ENCODE results near the genes TTC23 and ASB7.

DNA sequence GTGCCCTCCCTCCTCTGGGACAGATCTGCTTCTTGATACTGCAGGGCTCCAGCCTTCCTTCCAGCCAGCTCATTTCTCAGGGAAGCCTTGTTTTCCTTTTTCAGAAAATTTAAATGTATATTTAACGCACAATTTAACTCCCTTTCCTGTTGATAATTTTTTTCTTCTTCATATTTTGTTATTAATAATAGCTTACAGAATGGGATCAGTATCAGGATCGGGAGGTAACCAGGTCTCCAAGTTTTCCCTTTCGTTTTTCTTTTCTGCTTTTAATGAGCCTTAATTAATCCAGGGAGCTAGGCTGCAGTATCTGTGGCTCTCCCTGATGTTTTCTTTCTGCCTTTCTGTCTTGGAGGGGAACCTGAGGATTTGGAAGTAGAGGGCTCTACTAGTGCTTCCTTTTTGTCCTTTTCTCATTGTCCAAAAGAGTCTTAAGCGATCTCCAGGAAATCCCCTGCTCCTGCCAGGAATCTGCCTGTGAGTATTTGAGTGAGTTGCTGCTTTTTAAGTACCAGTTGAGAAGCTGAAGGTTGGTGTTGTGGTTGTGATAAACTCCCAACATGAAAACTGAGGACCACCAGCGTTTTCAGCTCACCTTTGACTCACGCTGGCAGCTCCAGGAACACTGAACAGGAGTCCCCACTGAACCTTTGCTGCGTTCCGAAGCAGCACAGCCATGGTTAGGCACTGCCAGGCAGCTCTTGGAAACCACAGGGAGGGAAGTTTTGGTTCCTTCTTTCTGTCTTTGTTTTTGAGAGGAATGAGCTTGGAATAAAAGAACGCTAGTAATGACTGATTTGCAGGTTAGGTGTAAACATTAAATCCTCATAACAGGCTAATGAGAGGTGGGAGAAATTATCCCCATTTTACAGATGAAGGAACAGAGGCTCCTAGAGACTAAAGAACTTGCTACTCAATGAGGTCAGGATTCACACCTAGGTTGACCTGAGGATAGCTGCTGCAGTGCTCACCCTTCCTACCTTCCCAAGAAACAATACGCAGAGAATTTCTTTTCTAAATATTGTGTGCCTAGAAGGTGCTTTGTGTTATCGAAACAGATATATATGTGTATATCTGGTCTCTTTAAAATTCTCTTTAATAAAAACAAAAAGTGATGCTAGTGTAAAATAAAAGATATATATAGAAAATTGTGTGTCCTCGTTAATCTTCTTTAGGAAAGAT, 106.0 kb downstream of the IGF1R start:
- PRO-cap: no peak

- PRO-cap: no peak
These were observed 152.8 kb downstream of the IGF1R start for GRCh38 chr15:98800982-98801766.

DNA sequence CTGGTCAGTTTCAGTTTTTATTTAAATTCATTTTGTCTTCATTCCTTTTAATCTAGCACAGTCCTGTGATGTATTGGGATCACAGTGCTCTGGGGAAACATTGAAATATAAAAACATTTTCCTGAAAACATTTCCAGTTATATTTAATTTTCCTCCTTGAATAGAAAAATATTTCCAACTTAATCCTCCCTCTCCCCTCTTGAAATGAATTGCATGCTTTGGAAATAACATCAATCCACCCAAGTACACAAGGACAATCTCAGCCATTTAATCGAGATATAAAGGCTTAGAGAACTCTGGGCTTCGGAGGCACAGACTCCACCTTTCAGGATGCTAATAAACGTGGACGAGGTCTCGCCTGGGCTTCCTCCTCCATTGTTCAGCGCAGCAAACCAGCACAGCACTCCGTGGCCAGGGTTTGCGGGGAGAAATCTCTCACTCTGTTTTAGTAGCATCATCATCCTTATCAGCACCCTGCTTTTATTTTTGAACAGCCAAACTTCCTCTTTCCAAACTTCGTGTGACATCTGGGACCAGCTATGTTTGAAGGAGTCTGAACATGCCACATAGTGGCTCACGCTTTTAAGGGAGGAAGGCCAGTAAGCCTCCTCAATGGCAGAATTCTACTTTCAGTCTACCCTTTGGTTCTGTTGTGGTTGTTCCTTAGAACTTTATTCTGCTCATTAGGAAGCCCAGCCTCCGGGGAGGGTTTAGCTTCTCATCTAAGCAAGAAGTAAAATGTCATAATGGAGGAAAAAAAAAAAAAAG, 149.1 kb downstream of the PGPEP1L start:
- PRO-cap: no peak

GRCh38 chr15:98877990-98878479, 129.6 kb downstream of the PGPEP1L start:
- PRO-cap: unidirectional peak, minus-strand start at chr15:98878204

GRCh38 chr15:99181333-99181947, 67.9 kb downstream of the TTC23 start:
- PRO-cap: no peak

DNA sequence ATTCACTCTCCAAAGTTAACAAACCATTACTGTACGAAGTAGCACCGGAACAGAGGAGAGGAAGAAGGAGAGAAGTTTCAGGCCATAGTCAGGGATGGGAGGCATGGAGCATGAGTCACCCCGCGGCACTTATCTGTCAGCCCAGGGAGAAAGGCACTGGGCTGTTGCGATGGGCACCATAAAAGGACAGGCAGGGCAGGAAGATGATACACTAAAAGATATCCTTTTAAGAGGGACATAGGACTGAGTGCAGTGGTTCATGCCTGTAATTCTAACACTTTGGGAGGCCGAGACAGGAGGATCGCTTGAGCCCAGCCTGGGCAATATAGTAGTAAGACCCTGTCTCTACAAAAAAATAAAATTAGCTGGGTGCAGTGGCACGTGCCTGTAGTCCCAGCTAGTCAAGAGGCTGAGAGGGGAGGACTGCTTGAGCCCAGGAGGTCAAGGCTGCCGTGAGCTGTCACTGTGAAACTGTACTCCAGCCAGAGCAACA, 36.9 kb downstream of the TTC23 start:
- PRO-cap: no peak

DNA sequence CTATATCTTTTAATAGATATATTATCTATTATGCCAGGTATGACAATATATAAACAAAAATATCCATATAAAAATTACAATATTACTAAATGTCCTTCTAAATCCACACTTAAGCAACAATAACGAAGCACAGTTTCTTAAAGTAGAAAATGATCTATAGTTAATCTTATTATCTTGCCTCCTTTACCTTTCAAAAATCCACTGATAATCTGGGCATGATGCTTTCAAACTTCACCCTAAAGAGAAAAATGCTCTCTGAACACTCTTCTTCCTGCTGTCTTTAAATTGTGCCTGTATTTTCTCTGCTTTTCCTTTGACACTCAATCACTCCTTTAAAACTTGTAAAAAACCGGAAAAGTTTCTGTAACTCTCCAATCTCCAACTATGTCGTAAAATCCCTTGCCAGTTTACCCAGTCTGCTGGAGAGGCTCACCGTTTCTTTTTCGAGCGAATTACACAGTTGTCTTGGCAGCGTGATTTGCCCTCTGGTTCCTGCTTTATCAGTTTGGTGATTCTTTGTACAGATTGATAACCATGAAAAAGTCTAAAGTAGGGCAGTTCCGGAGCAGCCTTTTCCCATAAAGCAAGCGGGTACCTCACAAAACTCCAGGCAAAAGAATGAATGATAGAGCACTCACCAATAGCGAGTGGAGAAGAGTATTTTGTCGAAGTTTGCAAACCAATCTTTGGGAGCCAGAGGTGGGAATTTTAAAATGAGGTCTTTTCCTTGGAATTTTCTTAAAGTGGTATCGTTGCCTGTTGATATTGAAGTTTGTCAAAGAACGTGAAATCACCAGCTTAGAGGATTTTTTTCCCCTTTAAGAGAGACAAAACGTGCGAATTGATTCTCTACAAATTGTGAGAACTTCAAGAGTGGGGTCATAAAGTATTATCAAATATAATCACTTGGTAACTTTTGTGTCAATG, at the start of gene TTC23:
TTC23 (minus strand) TSS at position 598 of the 927 bp plus-strand sequence.
- PRO-cap: bidirectional peak, plus-strand start at position 778 of the sequence, minus-strand start at position 575 of the sequence

DNA sequence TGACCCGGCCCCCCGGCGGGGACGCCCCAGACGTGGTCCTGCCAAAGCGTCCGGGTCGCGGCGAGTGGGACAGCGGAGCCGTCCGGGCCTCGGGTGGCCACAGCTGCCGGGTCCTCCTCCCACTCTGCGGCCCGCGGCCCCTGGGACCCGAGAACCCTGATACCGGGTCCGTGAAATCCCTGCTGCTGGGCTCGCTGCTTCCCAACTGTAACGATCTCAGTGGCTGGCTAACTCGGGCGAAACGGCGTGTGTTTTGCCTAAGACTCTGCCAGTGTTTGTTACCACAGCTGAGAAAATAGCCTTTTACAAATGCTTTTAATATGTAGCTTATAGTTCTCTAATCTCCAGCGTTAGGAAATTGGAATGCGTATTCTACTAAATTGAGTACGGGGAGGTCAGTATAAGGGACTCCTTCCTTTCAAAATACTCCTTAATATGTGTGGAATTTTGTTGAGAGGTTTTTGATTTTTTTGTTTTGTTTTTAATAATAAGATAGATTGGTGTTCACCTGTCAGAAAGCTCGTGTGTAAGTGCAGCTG, 379 bp downstream of the LRRC28 start:
- PRO-cap: no peak

DNA sequence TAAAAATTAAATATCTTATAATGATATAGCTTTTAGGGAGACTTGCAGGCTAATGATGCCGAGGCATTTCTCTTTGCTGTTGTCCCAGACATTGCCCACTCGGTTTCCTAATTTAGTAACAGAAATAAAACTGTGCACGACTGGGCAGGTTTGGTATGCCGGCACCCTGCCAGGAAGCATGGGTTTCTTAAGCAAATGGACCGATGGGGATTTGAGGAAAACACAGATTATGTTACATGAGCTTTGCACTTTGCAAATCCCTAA, 54.8 kb downstream of the LRRC28 start:
- PRO-cap: no peak

DNA sequence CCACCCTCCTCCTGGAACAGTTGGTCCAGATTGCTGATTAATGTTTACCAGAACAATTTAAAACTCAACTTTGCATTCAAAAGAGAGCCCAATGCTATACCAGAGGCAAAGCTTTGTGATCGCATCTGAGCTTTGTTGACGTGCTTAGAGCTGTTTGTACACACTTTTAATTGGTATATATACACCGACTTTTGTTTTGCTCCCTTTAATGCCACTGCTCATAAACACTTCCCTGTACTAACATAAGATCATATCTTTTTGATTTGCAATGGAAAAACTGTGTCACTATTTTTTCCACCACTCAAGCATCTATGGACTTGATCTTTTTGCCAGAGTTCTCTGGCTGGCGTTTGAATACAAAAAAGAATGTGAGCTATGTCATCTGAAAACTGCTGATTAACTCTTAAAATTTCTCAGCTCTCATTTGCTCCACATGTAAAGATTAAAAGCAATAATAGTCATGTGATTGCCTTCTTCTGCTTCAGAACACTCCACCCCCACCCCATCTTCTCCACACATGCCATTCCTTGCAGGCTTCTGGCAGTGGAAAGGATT, 123.6 kb upstream of the MEF2A start:
- PRO-cap: no peak

- PRO-cap: unidirectional peak, plus-strand start at chr15:99476833
These were observed 89.2 kb upstream of the MEF2A start for GRCh38 chr15:99476460-99477073.

- PRO-cap: no peak
These were observed 65.5 kb upstream of the MEF2A start for GRCh38 chr15:99500371-99500668.

GRCh38 chr15:99633751-99634502, 68.1 kb downstream of the MEF2A start:
- PRO-cap: no peak

DNA sequence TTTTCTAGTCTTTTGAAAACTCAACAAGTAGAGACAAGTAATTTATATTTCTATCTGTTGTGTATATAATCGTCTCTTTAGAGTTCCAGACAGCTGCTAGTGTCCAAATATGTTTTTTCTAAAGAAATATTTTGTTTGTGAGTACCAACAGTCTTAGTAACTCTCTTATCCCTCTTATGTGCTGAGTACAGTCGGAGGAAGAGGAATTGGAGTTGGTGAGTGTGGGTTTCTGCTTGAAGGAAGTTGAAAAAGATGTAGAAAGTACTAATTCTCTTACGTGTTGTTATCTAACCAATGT, 30.1 kb downstream of the LYSMD4 start:
- PRO-cap: no peak

- PRO-cap: no peak
These were observed 24.8 kb downstream of the LYSMD4 start for GRCh38 chr15:99708321-99709028.

DNA sequence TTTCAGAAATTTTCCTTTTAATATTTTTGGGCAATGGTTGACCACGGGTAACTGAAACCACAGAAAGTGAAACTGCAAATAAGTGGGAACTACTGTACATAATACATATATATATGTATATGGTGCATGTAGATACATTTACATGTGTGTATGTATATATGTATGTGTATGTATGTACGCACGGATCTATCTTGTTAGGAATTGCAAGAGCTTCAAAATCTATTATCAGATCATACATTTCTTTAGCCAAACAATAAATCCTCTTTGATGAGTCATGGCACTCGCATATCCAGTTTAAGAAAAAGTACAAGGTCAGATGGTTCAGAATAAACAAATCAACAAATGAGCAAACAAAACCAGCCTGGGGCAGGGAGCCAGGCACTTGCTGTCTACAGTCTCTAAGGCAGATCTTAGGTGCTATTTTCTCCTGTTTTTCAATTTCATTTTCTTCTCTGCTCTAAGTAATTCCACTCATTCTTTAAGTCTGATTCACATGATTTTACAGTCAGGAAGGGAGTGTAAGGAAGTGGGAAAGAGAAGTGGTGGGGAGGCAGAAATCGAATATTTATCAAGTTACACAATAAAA, 298.9 kb downstream of the ADAMTS17 start:
- PRO-cap: no peak

- PRO-cap: unidirectional peak, minus-strand start at chr15:100308431
These were observed 33.5 kb downstream of the ADAMTS17 start for GRCh38 chr15:100307923-100309004.

GRCh38 chr15:100573113-100573896, 28.7 kb downstream of the LINS1 start:
- PRO-cap: no peak

GRCh38 chr15:100602285-100603028, at the start of gene ASB7:
TSS of gene ASB7 (plus strand) at chr15:100602589.
- PRO-cap: unidirectional peak, plus-strand start at chr15:100602606

DNA sequence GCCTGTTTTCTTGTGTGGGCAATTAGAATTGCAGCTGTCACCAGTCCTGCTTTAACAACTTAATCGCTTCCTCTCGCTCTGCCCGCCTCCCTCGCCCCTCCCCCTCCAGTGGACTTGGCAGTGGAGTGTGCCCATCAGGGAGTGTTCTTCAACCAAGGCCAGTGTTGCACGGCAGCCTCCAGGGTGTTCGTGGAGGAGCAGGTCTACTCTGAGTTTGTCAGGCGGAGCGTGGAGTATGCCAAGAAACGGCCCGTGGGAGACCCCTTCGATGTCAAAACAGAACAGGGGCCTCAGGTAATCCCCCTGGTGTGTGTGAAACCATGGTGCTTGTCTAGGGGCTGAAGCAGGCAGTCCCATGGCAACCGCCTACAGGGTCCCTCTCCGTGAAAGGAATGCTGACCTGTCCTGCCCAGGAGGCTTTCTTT, 18.7 kb upstream of the LRRK1 start:
- PRO-cap: no peak

Data from anterior vena cava (tissue), 1 donor.